Caco-2 (cell line): ENCODE measurements around the genes NKX6-2, SYCE1 and FRG2B.

GRCh38 chr10:132679267-132679890 lies 106.6 kb downstream of the NKX6-2 start:
- PRO-cap: no peak
- RRBS: no CpG with 5 or more reads among the region's 12 CpGs

GRCh38 chr10:132785945-132786606 lies at the start of gene NKX6-2:
NKX6-2 (minus strand) TSS chr10:132786147.
- PRO-cap: no peak
- RRBS: 34% methylated on average over 65 of the region's 109 CpGs

- PRO-cap: no peak
- RRBS: 58% methylated on average over 9 of the region's 13 CpGs
Observed at GRCh38 chr10:132916951-132917246, 25.5 kb downstream of the CFAP46 start.

DNA sequence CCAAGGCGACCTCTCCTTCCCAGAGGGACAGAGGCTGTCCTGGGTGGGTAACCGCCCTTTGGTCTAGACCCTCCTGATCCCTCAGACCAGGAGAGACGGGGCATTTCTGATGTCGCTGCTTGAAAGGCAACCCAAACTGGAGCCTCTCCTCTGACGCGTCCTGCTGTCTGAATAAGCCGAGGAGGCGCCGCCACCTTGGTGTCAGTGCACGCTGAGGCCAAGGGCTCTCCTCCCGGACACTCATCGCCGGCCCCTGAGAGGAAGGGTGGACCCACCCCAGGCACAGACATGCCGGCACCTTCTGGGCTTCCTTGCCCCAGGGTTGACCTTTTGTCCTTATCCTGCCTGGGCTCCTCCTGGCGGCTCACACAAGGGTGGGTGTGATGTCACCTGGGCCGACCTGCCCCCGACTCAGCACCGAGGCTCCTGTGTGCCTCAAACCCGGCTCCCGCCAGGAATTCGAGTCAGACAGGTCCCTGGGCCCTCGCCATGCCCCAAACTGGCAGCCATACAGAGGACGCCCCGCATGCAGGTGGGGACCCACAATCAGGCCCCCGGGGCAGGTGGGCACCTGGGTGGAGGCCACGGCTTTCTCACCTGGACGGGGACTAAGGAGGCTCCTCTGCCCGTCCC lies 17.7 kb upstream of the CFAP46 start:
- PRO-cap: no peak
- RRBS: 86% methylated on average over 6 of the region's 28 CpGs

- PRO-cap: no peak
- RRBS: no CpG with 5 or more reads among the region's 18 CpGs
Observed at GRCh38 chr10:133127488-133127864, 32.5 kb upstream of the KNDC1 start.

DNA sequence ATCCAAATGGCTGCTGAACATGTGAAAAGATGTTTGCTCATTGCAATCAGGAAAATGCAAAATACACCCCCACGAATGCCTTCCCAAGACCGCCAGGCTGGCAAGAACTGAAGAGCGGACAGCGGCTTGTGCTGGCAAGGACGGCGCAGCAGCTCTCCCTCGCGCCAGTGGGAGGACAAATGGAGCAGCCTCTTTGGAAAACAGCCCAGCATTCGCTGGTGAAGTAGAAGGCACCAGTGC lies 2.5 kb downstream of the KNDC1 start:
- PRO-cap: no peak
- RRBS: no CpG with 5 or more reads among the region's 9 CpGs

GRCh38 chr10:133229028-133229528 lies 939 bp upstream of the UTF1 start:
- PRO-cap: no peak
- RRBS: 90% methylated on average over 5 of the region's 11 CpGs

DNA sequence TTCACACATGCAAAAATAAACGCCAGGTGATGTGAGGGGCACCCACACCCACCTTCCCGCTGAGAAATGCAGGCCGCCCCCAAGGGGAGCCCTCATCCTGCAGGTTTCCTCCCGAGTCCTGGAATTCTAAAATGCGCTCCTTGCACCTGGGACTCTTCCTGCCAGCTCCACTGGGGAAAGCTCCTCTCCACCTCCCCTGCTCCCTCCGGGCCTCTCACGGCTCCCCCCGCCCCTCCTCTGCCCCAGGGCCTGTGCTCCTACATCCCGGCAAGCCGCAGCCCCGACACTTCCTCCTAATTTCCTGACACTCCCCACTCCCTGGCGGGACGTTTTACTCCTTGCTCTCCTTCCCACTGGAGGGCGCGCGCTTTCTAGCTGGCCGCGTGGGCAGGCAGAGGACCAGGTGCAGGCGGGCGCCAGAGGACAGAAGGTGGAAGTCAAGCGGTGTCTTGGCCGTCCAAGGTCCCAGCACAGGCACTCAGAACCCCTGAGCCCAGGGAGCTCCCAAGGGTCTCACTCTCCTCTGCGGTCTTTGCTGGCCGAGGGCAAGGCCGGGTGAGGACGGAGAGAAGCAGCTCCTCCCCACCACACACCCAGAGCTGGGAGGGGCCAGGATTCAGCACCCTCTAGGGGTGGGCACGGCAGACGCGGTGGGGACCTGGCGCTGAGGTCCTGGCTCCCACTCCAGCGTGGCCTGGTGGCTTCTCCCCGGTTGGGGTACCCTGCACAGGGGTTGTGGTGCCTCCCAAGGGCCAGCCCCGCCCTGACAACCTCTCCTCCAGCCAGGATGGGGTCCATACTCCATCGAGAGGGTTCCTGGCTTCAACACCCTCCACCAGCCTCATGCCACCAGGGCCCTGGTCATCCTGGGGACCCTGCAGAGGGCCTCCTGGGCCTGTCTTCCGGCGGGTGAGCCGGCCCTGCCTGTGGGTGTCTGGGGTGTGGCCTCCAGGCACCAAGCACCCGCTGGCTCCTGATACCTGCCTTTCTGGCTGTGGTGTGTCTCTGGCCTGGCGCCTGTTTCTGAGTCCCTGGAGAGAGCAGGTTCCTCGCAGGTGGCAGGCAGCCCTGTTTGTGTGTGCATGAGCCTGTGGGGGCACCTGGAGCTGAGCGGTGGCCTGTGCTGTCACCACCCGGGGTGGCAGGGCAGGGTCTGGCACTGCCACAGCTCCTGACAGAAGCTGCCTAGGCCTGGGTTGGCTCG lies 18.9 kb downstream of the ADAM8 start:
- PRO-cap: bidirectional peak, plus-strand start at position 402 of the sequence, minus-strand start at position 303 of the sequence
- RRBS: 28% methylated on average over 4 of the region's 43 CpGs

GRCh38 chr10:133388129-133388880 lies 5.7 kb upstream of the MTG1 start:
- PRO-cap: no peak
- RRBS: no CpG with 5 or more reads among the region's 18 CpGs

DNA sequence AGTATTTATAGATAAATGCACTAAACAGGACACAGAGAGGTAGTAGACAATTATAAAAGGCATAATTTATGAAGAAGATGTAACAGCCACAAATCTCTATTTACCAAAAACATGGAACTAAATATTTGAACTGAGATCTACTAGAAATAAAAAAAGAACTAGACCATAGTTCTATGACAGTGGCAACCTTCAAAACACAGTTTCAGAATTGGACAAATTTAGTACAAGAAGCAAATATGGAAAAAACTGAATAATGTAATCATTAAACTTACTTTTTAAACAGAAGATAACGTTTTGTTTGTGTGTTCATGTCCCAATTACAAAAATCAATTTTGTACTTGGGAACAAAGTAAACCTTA lies 15.5 kb upstream of the CYP2E1 start:
- PRO-cap: no peak
- RRBS: no CpG with 5 or more reads among the region's 1 CpG

DNA sequence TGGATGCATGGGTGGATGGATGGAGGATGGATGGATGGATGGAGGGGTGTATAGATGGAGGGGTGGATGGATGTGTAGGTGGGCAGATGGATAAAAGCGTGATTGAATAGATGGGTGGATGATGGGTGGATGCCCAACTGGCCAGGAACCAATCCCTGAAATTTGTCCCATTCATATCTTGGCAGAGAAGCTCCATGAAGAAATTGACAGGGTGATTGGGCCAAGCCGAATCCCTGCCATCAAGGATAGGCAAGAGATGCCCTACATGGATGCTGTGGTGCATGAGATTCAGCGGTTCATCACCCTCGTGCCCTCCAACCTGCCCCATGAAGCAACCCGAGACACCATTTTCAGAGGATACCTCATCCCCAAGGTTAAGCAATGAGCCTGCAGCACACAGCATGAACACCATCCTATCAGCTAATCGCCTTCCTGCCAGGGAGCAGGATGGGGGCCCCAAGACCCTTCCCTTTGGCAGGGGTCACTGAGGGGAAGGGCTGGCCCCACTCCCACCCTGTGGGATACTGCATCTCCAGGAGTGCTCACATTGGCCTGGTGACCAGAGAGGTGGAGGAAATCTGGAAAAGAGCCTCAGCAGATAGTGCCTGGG lies 9.8 kb downstream of the CYP2E1 start:
- PRO-cap: no peak
- RRBS: no CpG with 5 or more reads among the region's 6 CpGs

GRCh38 chr10:133565306-133566068 lies at the start of gene SYCE1:
SYCE1 (minus strand) TSS chr10:133565583.
- PRO-cap: no peak
- RRBS: 96% methylated on average over 10 of the region's 69 CpGs

- PRO-cap: no peak
- RRBS: no CpG with 5 or more reads among the region's 11 CpGs
Observed at GRCh38 chr10:133626514-133627198, at the start of gene FRG2B. FRG2B (minus strand) TSS chr10:133626795.